Hematopoietic multipotent progenitor cell (in vitro differentiated cells): ENCODE results near the gene IQCJ-SCHIP1.

DNA sequence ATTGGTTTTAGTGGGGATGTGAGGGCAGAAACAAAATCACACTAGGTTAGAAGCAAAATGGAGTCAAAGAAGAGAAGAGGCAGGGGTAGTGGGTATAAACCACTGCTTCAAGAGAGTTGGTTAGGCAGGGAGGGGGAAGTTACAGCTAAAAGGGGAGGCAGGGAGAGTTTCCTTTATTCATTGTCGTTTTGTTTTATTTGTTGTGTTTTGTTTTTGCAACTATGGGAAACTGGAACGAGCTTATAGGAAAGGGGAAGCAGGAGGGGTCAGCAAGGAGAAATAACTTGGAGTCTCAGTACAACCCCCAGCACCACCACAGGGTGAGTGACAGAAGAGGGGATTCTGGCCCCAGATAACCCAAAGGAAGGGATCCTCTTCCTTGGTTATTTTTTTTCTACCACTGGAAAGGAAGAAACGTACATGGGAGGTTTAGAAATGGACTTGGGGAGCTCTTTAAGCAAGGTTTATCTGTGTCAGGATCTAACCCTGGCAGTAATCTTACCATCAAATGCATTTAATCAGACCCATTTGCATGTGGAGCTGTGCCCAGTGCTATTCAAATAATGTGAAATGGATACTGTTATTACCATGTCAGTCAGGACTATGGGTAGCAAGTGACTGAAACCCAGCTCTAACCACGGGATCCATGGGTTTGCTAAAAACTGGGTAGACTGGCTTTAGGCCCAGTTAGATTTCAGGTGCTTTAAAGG, 68.7 kb downstream of the CCNL1 start:
- CAGE, long polyA plus RNA = no peak

DNA sequence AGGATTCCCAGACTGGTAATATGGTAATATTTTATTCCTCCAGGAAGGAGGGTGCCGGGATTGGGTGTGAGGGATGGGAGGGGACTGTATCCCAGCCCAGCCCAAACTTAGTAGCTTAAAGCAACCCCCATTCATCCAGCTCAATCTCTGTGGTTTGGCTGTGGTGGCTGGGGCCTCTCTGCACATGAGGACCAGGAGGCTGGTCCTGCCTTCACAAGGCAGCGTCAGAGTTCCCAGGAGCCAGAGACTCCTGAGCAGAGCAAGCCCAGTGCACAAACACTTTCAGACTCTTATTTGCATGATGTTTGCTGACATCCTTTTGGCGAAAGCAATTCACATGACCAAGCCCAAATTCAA, 48.4 kb downstream of the CCNL1 start:
- CAGE, long polyA plus RNA = no peak

DNA sequence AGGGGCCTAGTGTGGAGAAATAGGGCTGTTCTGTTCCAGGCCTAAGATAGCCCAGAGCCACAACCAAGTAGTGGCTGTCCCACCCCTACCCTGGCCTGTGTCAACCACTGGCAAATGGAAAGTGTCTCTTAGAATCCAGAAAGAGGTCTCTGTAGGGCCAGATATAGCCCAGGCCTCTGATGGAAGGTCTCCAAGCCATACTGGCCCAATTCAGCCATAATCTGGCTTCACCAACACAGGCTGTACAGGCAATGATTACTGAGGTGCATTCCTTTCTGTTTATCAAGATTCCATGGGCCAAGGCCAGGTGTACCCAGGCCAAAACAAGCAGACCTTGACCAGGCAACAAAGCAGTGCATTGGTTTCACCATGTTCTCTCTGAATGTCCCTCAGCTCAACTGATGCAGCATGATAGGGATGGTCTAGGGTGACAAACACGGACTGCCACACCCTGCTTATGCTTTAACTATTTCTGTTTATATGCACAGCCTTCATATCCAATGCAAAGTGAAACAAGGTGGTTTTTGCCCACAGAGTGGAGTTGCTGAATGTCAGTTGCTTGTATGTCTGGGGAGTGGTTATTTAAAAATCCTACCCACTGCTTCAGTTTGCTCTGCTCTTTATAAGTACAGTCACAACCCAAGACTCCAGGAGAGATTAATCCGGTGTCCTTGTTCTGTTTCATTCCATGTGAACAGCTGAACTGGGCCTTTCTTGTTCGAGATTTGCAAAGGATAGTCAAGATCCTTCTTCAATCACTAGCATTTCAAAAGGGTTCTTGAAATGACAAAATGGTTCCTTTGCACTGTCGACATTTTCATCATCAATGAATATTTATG, 25.2 kb downstream of the CCNL1 start:
- CAGE, long polyA plus RNA = no peak

DNA sequence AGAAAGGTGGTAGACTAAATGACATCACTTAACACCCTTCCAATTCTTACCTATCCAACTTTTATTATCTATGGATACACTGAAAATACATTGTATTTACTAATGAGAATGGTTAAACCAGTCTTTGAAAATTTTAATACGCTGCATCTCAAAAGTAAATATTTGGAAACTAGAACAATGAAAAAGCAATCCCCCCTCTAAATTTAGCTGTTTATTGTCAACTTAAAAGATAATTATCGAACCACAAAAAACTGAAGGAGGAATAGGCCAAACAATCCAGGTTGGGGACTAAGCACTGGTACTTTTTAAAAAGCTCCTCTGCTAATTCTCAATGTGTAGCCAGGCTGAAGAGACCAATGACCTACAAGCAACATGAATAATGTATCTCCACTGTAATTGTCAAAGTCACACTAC, 3.6 kb downstream of the CCNL1 start:
- CAGE, long polyA plus RNA = no peak

DNA sequence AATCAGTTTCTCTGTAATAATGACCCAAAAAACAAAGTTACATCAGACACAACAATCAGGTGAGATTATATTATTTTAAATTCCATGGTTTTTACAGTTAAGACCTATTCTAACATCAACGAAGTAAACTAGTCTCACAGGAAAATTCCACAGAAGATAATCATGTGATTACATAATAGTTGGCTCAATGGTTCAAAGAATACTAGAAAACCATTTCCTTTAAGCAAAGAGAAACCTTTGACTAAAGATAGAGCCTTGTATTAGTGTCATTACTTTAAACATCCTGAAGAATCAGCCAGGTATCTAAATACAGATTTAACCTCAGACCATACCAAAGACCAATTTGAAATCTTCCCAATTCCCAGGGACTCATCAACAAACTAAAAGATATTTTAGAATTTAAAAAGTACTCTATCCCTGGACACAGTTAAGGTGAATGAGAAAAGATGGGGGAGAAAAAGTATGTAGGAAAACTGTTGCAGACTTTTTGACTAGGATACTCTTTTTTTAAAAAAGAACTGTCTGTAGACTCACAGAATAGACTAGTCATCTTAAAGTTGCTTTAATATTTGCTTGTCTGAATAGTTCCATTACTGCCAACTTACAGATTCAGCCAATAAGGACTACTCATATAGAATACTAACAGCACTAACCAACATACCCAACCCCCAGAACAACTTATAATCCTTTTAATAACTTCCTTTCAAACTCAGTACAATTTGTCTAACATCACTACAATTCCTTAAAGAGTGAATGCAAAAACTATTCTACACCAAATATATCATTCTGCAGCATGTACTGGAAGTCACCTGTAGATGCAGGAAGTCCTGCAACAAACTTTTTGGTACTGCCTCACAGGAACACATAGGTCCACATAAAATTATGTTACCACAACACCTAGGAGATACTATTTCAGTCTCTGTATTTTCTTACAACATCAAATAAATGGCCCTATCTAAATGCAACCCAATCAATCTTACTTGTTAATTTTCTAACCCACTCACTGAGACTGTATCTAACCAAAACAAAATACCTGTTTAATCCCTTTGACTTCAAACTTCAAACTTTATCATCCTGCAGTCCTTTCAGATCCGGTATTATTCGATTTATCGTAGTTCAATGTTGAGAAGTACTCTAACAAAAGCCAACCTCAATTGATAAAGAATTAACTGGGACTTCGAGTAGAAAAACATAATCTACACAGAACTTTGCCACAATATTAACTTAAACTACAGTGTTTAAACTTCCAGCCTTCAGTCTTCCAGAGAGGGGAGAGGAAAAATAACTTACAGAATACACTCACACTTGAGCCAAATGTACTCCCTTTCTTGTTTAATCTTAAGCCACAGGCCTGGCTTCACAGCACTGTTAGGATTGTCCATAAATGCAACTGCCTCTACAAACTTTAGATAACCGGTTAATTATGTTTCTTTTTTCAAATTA, 2.2 kb downstream of the CCNL1 start:
- CAGE, long polyA plus RNA = no peak

DNA sequence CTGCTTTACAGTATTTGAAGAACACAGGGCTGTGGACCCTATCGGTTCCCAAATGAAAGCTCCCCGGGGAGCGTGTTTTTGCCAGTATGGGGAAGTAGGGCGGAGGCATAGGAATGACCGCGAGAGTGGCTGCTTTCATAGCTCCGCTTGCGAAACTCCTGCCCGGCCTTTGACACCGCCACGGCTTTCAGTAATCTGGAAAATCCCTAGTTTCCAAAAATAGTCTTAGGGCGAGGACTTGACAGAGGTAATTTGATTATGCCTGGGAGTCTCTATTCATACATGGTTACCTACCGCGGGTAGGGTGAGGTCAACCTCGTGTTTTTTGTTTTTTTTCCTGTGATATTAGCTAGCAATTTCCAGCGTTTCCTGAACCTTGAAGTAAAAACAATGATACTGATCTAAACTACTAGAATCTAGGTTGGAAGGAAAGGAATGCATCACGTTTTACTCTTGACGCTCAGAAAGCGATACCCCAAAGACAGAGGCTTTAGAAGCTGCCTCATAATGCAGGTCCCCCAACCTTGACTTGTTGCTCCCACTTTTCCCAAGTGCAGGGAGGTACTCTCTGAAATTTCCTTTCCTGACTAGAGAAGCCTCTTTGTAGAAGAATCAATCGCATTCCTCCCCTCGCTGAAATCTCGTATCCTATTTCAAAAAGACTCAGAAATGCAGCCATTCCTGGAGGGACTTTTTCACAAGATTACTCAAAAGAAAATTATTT, 867 bp upstream of the CCNL1 start:
- CAGE, long polyA plus RNA = no peak

DNA sequence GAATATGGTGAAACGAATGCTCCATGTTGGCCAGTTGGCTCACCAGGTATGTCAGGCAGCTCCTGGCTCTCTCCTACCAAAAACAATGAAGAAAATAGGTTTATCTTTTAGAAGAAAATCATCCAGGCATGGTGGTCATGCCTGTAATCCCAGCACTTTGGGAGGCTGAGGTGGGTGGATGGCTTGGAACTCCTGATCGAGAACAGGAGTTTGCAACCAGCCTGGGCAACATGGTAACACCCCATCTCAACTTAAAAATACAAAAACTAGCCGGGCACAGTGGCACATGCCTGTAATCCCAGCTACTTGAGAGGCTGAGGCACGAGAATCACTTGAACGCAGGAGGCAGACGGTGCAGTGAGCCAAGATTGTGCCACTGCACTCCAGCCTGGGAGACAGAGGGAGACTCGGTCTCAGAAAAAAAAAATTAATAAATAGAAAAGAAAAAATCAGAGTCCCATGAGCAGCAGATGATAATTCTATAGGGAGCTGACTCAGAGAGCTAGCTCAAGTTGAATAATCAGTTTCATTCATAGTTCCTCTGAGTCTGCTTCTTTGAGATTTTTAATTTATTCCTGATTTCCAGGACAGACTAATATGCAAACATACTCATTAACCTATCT, 55.2 kb upstream of the PTX3 start:
- CAGE, long polyA plus RNA = no peak

GRCh38 chr3:158633124-158633412, 11.3 kb upstream of the GFM1 start:
- CAGE, long polyA plus RNA = no peak

DNA sequence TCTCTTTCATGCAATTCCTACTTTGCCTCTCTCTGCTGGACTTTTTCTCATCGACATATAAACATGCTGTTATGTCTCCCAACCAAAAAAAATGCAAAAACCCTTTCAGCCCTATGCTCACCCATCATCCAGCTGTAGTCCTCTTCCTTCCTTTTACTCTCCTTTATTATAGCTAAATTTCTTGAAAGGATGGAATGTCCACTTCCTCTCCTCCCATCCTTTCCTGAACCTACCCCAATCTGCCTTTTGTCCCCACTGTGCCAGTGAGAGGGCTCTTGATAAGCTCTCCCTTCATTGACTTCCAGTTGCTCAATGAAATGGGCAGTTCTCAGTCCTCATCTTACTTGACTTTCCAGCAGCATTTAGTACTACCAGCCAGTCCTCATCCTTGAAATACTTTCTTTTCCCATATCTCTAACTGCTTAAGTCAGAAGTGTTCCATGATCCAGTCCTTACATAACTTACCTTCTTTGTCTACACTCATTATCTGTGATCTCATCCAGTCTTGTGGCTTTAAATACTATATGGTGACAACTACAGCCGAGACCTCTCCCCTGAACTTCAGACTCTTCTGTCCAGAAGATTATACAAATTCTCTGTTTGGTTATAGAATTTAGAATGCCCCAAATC, 28.8 kb downstream of the RARRES1 start:
- CAGE, long polyA plus RNA = no peak

DNA sequence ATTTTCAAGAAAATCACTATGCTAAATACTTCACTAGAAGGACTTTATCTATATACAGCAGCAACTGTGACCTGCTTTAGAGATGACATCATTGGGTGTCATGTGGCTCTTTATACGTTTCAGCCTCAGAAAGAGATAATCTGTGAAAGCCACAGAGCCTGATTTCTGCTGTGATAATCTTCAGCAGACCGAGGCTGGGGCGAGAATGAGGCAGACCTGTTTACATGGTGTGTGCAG, at the start of gene IQCJ-SCHIP1:
IQCJ-SCHIP1 (plus strand) TSS at position 128 of the 237 bp plus-strand sequence.
- CAGE, long polyA plus RNA = no peak

- CAGE, long polyA plus RNA = no peak
Measured at GRCh38 chr3:160401642-160402334, 2.3 kb downstream of the SMC4 start.

DNA sequence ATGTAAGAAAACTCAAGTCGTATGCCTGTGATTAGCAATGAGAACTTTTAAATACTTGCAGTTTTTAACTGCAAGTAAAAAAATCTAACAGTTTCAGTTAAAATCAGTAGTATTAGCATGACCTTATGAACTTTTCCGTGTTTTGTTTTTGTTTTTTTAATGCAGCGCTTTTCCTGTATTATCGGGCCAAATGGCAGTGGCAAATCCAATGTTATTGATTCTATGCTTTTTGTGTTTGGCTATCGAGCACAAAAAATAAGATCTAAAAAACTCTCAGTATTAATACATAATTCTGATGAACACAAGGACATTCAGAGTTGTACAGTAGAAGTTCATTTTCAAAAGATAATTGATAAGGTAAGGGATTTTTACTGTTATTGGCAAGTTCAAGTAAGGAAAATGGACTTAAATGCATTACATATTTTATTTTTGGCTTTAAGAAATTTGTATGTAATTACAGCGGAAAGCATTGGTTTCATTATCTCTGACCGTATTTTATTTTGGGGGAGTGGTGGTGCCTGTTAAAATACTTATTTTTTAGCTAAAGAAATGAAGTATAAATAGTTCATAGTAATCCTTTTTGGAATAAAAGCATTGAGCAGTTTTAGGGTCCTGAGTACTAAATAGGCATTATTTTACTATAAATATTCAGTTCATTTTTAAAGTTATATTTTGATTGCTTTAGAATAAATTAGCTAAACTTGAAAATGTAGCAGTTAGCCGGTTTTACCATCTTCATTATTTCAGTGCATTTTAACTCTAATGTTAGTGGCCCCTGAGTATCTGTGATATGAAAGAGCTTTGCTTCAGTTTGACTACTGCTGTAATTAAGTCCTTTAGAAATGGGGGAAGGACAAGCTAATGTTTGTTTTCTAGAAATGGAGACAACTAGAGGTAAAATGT, 3.3 kb downstream of the SMC4 start:
- CAGE, long polyA plus RNA = start-site peak on the plus strand centred at position 328 of the sequence, 9 bp wide, 66 reads

- CAGE, long polyA plus RNA = no peak
Measured at GRCh38 chr3:160413066-160413900, 13.8 kb downstream of the SMC4 start.

DNA sequence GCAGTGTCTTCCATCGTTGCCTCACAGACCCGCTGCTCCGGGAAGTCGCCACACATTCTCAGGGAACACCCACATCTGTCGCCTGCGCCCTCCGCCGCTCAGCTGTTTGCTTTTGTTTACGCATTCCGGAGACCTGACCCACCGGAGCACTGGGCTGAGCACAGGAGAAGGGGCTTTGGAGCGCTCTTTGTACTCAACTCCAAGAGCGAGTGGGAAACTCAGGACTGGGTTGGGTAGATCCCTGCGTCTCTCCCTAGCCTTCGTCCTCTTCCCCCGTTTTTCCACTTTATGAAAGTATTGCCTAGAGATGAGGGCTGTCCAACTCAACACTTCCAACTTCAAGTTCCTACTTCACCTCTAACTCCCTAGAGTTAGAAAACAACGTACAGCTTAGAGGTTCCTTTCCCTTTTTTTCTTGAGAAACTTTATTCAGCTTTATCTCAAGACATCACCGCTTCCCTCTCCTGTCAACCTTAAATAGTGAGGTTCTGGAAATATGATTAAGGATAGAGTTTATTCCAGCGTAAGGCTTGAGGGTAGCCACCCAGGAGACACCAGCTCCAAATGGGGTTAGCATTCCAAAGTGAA, 777 bp upstream of the TRIM59 start:
- CAGE, long polyA plus RNA = no peak

- CAGE, long polyA plus RNA = no peak
Measured at GRCh38 chr3:160491298-160492049, 41.9 kb upstream of the TRIM59 start.

- CAGE, long polyA plus RNA = no peak
Measured at GRCh38 chr3:160671271-160671586, 5.7 kb upstream of the ARL14 start.

GRCh38 chr3:160817509-160818153, 61.6 kb downstream of the PPM1L start:
- CAGE, long polyA plus RNA = no peak

DNA sequence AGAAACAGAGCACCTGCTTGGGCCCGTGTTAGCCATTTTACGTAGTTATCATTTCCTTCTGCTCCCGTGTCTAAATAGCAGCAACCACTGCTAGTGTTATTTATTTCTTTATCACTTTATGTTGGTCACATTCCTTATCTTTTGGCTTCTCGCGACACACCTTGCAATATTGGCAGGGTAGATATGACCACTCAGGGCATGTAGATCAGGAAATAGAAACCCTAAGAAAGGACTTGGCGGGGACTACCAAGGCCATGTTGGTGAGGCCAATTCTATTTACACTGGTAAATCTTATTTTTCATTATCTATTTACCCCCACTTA, 1.8 kb upstream of the SPTSSB start:
- CAGE, long polyA plus RNA = no peak

DNA sequence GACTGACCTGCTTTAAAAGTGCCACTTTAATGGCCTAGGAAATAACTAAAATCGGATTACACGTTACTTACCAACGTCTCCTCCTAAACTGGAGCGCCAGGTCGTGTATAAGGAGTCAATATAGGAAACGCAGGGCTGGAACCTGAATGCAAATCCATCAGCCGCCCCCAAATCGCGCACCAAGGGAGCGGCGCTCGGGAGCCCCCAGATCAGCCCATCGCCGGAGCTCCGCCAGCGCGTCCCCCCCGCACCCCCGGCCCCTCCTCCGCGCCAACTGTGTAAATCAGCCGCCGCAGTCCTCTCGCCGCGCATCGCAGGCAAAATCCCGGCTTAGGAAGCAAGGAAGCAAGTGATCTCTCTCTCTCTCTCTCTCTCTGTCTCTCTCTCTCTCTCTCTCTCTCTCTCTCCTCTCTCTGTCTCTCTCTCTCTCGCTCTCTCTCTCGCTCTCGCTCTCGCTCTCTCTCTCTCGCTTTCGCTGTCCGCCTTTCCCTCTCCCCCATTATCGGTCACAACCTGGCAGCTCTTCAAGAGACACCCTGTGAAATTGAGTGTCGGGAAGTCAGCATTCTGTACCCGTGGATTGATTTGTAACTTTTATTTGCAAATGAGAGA, 443 bp upstream of the SLITRK3 start:
- CAGE, long polyA plus RNA = no peak

DNA sequence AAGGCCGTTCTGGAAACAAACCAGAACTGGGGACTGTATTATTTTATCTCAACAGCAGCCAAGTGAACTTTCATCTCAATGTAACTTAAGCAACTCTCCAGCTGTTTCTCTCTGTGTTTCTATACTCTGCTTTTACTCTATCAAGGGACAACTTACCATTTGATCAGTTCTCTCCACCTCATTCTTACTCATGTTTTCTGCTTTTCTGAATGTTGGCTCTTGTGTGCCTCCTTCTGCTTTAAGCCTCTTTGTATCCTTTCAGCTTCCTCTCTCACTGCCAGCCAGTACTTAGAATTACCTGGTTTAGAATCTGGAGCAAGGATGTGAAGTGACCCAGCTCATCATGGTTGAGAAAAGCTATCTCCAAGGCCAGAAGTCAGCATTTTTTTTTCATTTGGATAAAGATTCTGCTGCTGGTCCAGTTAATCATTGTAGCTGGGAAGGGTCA, 16.1 kb upstream of the WDR49 start:
- CAGE, long polyA plus RNA = no peak